ENCODE measurements around the gene PTPRD.

- PRO-cap: no peak
Measured at GRCh38 chr9:7053945-7054452, 296.2 kb downstream of the KDM4C start.

DNA sequence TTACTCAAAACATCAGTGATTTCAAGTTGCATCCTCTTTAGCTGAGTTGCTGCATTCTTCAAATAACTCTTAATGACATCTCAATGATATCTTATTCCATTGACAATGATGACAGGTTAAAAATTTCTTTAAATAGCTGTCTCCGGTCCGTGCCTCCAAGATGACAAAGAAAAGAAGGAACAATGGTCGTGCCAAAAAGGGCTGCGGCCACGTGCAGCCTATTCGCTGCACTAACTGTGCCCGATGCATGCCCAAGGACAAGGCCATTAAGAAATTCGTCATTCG, 1291.1 kb upstream of the DMAC1 start:
- PRO-cap: unidirectional peak, plus-strand start at position 139 of the sequence

DNA sequence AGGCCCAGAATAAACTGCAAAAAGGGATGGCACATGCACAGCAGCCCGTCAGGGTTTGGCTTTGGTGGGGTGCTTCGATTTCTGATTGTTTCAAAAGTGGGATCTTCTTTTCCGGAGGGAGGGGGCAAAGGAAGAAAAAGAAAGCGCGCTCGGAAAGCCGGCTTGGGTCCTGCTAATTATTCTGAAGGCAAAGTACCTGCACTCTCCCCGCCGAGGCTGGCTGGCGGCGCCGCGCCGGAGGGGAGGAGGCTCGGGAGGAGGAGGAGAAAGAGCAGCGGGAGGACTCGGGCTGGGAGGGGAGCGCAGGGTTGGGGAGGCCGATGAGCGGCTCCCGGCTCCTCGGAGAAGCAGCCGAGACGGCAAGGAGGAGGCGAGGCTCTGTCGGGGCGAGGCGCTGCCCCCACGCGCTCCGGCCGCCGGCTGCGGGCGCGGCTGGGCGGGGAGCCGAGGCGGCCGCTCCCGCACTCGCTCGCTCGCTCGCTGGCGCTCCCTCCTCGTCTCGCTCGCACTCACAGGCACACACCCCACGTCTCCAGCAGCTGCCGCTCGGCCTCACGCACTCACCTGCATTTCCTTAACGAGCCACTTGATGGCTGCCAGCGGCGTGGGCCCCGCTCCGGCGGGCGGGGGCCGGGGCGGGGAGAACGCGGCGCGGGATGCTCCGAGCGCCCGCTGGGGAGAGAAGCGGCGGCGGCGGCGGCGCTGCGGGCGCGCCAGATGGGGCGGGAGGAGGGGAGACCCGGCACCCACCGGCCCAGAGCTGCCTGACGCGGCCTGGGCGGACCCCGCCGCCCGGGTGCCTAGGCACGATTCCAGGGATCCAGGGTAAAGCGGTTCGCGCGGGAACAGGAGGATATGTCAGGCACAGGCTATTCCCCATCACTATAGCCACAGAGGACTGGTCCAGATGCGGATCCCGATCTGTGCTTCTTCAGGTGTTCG, at the start of gene PTPRD:
Gene PTPRD (minus strand): TSS at position 511 of the 942 bp plus-strand sequence.
- PRO-cap: unidirectional peak, minus-strand start at position 438 of the sequence; unidirectional peak, minus-strand start at position 501 of the sequence

DNA sequence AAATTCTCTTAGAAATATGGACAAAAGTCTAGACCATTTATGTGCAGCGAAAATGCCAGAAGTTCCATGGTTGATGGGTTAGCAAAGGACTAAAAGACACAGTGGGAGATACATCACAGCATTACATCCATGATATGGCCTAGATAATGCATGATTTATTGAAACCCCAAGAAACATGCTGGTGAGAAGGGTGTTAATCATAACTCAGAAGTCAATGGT, 836.1 kb upstream of the PTPRD start:
- PRO-cap: no peak

DNA sequence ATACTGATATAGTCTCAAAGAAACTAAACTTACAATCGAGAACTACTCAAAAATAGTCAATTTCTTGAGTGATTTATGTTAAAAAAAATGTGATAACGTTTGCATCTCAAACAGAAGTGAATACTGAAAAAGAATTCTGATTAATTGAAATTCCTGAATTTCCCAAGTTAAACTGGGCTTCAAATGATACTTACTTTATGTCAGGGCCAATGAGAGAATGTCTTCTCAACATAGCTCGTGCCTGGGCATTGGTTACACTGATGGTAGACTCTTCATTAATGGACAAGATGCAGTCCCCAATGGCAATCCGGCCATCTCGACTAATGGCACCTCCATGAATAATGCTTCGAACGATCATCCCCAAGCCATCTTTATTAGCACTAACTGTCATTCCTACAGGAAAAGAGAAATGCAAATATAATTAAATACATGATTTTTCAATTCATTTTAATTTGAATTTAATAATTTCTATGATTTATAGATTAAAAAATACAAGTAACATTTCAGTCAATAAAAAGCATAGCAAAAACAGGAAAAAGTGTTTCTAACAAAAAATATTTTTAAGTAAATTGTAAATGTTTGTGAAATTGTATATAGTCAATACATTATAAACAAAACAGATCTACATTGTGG, 111.2 kb downstream of the MPDZ start:
- PRO-cap: no peak

DNA sequence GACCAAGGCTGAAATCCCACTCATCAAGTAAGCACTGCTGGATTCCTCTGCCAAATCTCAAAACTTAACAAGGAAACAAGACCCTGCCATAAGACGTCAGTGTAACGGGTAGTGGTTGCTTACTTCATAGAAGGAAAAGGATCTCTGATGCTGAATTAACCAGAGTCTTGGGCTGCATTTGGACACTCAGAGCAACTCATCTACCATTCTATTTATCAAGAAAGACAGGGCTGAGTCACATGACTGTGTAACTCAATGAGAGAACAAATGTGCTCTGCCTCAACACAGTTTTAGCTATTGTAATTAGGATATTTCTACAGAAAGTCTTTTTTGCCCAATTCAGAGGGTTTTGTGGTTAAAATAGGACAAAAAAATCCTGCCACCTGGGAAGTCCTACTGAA, 104.6 kb downstream of the MPDZ start:
- PRO-cap: no peak

DNA sequence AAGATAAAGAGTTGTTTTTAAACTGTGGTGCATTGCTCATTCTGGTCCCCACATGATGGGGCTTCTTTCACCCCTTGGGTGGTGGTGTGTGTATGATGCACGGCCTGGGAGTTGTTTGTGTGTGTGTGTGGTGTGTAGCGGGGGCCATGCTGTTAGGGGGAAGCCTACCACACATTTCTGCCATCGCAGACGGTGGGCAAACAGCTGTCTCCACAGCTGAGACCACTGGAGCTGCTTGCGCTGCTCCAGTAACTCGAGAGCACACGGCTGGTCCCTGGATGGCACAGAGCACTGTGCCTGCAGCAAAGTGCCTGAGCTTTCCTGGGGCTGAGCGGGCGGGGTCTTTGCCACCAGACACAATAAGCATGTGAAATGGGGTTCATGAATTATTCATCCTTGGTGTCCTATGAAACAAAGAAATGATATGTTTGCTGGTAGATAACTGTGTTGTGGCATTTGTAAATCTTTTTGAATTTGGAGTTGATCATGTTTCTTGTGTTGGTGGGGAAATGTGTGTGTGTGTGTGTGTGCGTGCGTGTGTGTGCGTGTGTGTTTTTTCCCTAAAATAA, 151.6 kb upstream of the MPDZ start:
- PRO-cap: no peak

GRCh38 chr9:13514246-13514576, 234.7 kb upstream of the MPDZ start:
- PRO-cap: unidirectional peak, minus-strand start at chr9:13514314

- PRO-cap: no peak
Measured at GRCh38 chr9:13841629-13842579, 472.0 kb downstream of the NFIB start.

DNA sequence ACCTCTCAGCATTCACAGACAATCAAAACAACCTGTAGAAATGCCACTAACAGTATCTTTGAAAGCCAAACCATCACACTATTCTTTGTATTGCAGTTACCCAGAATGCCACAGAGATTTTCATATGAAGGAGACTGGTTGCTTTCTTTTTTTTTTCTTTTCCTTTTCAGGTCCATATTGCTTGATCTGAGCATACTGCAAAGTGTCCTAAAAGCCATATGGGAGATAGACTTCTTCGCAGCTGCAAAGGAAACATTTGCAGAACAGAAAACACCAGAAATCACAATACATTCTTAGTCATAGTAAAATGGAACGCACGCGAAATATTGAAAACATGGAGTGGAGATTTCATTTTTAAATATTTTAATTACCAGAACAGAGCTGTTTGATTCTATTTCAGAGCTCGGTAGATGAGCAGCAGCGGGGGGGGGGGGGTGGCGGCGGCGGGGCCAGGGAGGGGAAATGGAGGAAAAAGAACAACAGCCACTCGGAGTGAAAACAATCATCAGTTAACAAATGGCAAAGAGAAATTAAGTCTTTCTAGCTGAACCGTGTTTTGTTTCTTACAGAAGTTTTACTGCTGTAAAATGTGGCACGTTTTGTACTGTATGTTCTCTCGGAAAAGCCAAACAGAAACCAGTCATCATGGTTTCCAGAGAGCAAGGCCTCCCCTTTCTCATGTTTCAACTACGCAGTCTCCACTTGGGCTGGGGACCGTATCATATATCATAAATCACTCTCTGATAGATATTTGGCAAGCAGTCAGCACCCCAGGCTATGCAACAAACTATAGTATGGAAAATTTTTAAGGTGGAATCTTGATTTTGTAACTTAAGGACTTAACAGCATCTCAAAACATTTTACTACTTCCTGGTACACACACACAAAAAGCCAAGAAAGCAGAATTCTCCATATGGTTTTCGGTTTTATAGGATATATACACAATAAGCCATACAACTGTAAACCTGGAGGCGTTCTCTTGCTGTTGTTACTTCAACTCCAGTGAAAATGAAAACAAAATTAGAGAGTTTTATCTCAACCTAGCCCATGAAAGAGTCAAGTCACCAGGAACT, 283.8 kb downstream of the NFIB start:
- PRO-cap: no peak

DNA sequence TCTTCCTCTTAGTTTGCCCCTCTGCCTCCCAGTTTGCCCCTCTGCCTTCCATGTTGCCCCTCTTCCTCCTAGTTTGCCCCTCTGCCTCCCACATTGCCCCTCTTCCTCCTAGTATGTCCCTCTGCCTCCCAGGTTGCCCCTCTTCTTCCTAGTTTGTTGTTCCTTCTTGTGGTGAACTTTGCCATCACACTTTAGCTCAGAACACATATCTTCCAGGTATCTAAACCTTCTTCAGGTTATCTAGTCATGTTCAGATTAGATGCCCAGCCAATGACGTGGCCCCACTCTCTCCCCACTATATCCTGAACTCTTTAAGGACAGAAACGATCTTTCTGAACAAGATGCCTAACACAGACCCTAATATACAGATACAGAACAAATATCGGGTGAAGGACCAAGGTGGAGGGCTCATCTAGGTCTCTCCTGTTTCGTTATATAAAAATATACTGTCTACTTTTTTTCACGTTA, 190.2 kb downstream of the NFIB start:
- PRO-cap: no peak

DNA sequence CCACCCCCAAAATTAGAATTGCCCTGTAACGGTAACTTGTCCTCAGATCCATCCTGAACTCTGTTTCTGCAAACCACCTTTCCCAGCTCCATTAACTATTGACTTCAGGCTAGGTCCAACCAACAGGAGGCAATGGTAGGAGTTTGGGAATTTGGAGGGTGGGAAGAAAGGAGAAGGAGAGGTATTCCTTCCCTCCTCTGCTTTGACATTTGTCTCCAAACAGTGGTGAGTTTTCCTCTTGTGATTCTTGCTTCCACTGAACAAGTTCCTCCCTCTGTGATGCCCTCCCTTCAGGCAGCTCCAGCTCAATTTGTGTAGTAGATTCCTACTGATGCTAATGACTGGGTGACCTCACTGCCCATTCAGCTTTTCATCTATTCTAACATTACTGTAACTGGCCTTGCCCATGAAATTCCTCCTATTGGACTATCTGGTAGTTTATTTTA, 121.5 kb downstream of the NFIB start:
- PRO-cap: no peak

GRCh38 chr9:14271251-14271673, 42.7 kb downstream of the NFIB start:
- PRO-cap: no peak

- PRO-cap: no peak
Measured at GRCh38 chr9:14304210-14304679, 9.7 kb downstream of the NFIB start.

DNA sequence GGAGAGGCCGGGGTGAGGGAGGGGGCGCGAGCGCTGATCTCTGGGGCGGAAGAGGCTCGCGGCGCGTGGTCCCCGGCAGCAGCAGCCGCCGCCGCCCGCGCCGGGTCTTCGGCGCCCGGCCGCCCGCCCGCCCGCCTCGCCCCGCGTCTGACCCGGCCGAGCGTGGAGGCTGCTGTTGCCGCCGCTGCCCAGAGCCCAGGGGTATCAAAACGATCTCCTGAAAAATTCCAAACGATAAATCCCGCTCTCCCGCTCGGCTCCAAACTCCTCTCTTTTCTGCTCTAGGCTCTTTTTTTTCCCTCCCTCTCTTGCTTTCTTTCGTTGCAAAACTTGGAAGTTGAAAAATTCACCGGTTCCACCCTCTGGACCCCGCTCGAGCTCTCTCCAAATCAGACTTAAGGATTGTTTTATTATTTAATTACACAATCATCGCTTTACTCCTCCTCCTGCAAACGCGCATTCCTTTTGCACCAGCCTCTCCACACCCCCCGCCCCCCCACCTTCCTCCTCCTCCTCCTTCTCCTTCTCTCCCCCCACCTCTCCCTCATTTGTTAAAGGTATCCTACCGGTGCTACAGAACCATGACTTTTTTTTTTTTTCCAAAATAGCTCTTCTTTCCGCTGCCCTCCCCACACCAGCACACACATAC, 389 bp upstream of the NFIB start:
- PRO-cap: bidirectional peak, plus-strand start at position 230 of the sequence, minus-strand start at position 149 of the sequence; bidirectional peak, plus-strand start outside the sequence, minus-strand start at position 397 of the sequence

DNA sequence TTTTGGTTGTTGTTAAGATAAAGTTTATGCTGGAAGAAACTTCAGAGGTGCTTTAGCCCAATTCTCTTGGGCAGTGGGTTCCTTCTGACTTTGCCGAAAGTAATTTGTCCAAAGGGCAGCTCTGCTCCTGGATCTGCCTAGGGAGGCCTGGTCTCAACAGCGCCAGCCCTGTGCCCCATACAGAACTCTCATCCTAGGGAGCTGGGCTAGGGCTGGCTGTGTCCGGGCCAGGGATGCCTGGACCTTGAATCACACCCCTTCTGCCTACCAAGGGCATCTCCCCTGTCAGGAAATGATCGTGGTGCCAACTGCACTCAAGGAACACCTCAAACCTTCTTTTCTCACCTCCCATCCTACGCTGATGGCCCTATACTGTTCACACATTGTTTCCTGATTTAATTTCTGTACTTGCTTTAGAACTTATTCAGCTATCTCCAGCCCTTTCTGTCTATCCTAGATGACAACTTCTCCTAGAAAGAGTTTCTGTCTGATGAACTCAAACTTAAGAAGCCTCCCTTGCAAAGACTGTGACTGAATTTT, 37.3 kb upstream of the NFIB start:
- PRO-cap: no peak

- PRO-cap: no peak
Measured at GRCh38 chr9:14868751-14869211, 41.4 kb downstream of the FREM1 start.

DNA sequence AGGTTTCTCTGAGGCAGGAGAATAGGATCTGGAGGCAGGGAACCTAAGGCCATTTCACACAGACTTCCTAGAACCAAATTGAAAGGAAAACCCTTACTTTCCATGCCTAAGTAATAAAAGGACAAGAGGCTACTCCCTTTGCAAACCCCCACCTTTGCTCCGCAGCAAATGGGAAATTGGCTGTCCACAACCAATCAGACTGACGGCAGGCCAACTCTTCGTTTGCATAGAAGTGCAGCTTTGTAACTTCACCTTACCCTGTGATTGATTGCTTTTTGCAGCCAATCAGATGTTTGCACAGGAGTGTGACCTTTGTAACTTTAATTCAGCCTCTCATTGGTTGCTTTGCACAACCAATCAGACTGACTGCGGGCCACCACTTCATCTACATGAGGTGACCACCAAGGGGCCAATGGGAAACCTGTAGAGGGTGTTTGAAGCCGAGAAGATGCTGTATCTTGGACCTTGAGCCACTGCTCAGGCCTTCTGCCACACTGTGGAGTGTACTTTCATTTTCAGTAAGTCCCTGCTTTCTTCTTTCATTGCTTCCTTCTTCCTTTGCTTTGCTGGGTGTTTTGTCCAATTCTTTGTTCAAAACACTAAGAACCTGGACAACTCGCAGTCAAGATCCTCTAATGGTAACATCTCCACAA, 51.2 kb upstream of the FREM1 start:
- PRO-cap: no peak

DNA sequence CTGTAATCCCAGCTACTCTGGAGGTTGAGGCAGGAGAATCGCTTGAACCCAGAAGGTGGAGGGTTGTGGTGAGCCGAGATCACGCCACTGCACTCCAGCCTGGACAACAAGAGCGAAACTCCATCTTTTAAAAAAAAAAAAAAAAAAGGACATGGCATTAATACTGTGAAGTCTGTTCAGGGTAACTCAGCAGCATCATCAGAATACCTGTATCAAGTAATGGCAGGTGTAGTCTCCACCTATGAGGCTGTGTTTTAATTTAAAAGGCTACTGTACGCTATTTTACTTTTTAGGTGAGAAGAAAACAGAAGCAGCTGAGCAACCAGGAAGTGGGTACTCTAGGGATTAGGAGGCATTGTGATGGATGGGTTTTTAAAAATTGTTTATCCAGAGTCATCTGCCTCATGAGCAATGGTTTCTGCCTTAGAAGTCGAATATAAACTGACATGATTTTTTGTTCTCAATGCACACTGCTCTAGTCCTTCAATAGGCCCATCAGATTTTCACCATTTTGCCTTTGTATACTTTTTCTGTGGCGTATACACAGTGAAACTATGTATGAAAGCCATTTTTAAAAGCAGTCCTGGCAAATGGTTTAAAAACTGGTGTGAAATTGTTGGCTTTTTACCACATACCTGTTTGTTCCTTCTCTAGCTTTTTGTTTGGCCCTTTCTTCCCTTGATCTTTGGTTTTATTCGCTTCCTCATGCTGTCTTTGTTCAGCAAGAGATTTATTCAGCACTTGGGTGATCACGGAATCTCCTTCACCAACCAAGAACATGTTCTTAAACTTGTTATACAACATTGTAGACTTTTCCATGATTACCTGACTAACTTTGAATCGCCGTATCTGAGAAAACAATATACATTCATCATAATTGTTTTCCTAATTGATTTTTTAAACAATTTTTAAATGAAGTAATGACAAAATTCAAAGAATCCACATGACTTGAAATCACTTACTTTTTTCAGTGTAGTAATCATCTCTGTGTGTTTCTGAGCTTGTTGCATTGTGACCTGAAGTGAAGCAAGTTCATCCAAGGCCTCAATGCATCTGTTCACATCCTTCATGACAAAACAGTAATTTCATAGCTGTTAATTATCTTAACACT, 42.4 kb downstream of the PSIP1 start:
- PRO-cap: no peak

- PRO-cap: no peak
Measured at GRCh38 chr9:15482190-15482768, 28.5 kb downstream of the PSIP1 start.